Trachea (tissue), 1 donor: ENCODE measurements around a stretch of chr7.

GRCh38 chr7:98116959-98117500 is 10.4 kb downstream of the LMTK2 start:
- PRO-cap, result no peak

DNA sequence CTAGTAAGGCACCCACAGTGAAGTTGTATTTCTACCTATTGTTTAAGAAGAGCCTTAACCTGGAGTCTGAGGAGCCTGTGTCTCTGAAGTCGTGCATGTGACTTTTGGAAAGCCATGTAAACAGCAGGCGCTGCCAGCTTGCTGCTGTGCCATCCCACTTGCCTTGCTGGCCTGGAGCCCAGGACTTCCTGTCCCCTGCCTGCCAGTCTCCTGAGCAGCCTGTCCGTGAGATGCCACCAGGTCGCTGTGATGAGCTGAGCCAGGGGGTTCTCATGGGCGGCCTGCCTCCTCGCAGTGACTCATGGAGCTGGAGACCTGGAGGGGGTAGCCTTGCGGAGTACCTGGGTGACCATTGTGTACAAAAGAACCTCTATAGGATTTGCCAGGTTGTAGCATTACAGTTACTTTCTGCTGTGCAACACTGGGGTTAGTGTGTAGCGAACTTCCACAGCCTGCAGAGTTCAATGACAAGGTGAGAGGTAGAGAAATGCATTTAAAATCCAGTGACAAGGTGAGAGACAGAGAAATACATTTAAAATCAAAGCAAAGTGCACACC is 36.8 kb upstream of the BHLHA15 start:
- PRO-cap, result no peak

DNA sequence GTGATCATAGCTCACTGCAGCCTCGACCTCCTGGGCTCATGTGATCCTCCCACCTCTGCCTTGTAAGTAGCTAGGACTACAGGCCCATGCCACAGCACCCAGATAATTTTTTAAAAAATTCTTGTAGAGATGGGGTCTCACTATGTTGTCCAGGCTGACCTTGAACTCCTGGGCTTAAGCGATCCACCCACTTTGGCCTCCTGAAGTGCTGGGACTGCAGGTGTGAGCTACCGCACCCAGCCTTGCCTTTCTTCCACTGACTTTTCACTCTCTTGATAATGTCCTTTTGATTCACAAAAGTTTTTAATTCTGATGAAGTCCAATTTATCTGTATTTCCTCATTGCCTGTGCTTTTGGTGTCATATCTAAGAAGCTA is 17.3 kb downstream of the TECPR1 start:
- PRO-cap, result no peak

DNA sequence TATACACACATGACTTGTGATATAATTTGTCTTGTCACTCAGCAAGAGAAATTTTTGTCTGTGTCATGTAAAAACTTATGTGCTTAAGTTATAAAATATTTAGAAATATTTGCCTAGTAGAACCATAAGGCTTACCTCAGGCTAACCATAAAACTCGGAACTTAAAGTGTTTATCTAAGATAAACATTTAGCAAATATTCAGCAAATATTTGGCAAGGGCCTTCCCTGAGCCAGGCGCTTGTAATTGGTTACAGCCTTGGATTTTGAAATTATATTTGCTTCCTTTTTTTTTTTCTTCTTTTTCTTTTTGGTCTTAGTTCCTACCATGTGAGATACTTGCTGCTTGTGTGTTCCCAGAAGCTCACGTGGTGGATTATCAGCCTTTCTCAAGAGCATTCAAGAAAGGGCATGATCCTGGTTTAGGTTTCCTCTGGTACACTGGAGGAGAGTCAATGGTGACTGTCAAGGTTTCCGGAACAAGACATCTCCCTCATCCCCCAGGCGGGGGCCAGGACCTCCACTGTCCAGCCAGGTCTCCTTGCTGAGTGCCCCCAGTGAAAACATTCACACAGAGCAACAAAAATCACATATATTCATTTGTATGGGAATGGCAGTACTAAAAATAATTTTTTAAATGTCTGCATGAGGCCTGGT is 5.2 kb upstream of the BRI3 start:
- PRO-cap, result no peak

DNA sequence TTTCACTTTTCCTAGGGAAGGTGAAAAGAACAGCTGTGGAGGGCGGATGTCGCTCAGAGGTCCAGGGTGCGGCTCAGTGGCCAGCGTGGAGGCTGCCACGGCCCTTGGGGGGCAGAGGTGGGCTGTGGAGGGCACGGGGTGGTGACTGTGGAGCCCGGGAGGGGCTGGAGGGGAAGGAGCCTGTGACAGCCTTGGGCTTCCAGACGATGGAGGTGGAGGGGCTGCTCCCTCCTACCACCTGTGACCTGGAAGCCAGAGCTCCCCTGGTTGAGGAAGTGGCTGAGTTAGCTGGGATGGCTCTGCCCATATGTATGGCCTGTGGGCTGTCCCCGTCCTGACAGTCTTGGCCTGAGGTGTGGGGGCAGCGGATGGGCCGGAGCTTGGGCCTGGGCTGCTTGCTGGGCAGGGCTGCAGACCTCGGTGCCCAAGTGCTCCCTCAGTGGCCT is 3.7 kb downstream of the BRI3 start:
- PRO-cap, result no peak

DNA sequence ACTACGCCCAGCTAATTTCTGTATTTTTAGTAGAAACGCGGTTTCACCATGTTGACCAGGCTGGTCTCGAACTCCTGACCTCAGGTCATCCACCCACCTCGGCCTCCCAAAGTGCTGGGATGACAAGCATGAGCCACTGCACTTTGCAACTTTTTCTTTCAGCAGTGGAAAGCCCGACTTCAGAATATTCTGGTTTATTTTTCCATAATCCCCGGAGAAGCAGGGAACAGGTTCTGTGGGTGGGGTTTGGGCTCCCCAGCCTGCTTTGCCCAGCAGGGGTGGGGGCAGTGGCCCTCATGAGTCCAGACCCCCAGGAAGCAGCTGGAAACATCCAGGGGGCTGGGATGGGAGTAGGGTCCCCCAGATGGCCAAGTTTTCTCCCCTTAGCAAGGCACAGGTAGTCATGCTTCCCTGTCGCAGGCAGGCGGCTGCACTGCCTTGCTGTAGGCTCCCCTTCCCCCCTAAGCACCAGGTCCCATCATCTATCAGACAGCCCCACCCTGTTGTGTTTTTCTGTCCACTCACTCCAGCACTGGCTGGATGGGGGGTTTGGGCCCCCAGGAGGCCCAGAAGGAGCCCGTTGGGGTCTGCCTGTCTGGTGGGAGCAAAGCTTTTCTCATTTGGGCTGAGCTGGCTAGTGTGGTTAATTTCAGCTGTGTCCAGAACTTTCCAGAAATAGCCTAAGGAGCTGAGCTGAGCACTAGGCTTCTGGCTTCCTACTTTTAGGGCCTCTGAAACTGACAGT is 7.8 kb downstream of the BRI3 start:
- PRO-cap, result no peak

GRCh38 chr7:98305188-98305910 is 23.9 kb downstream of the BRI3 start:
- PRO-cap, result no peak

GRCh38 chr7:98398509-98399564 is 2.1 kb downstream of the BAIAP2L1 start:
- PRO-cap, result unidirectional peak, plus-strand start at chr7:98398879

DNA sequence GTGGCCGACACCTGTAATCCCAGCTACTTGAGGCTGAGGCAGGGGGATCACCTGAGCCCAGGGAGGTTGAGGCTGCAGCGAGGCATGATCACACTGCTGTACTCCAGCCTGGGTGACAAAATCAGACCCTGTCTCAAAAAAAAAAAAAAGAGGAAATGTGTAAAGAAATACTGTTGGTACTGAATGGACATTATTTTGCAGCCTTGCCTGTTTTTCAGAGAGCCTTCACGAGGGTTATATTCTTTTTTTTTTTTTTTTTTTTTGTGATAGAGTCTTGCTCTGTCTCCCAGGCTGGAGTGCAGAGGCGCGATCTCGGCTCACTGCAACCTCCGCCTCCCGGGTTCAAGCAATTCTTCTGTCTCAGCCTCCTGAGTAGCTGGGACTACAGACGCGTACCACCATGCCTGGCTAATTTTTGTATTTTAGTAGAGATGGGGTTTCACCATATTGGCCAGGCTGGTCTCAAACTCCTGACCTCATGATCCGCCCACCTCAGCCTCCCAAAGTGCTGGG is 39.7 kb downstream of the TRRAP start:
- PRO-cap, result no peak

DNA sequence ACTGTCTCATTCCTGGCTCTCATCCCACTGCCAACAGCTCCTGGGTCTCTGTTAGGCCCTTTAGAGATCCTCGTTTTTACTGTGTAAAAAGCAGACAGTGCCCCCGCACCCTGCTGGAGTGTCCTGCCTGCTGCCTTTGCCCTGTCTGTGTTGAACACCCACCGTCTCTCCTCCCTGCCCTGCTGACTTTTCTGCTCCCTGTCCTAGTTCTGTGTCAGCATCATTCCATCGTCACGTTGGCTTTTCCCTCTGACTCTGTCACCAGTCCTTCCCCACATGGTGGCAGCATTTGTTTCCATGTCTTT is 44.0 kb downstream of the TRRAP start:
- PRO-cap, result no peak

GRCh38 chr7:99035280-99036510 is 108.2 kb downstream of the SMURF1 start:
- PRO-cap, result no peak

DNA sequence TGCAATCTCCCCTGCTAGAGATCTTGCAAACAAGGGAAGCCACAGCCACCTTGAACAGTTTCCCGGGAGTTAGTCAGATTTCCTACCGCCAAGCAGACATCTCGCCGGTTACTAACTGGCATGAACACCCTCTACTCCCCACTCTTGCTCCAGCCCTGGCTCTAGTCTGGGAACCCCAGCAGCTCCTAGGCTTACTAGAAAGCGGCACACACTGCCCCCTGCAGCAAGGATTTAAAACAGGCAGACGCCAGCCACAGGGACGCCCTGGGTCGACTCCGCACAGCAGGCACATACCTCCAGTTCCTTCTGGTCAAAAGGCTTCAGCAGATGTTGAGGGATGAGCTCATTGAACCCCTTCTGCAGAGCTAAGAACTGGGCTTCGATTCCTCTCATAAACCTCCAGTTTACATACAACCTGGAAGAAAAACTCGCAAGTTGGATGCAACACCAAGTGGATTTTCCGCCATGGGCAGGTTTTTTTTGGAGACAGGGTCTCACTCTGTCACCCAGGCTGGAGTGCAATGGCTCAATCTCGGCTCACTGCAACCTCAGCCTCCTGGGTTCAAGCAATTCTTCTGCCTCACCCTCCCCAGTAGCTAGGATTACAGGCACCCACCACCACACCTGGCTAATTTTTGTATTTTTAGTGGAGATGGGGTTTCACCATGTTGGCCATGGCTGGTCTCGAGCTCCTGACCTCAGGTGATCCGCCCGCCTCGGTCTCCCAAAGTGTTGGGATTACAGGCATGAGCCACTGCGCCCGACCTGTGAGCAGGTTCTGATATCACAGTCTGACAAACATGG is 106.9 kb downstream of the SMURF1 start:
- PRO-cap, result no peak

GRCh38 chr7:99043014-99043482 is 100.9 kb downstream of the SMURF1 start:
- PRO-cap, result no peak

GRCh38 chr7:99049443-99050066 is 94.4 kb downstream of the SMURF1 start:
- PRO-cap, result no peak

GRCh38 chr7:99050960-99051889 is 92.7 kb downstream of the SMURF1 start:
- PRO-cap, result no peak

DNA sequence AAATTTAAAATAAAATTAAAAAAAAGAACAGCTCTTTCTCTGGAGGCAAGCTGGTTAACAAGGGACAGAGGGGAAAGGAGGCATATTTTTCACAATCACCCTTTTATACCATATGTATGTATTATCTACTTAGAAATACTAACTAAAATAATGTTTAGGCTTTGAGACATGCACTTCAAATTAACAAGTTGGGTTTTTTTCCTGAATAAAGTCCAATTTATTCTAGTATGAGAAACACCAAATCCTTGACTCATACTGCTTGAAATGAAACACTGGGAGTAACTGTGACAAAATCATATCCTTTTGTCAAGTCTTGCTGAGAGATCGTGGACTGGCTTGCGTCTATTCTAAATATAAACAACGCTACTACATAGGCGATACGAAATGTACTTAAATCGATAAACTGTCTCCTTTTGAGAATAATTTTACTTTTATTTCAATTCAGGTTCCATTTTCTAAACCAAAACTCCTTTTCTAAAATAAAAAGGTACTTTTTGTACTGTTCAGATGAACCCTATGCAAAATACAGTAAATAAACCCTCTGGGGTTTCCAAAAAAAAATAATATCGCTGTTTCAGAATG is 16.3 kb downstream of the SMURF1 start:
- PRO-cap, result no peak

GRCh38 chr7:99128138-99128608 is 15.7 kb downstream of the SMURF1 start:
- PRO-cap, result no peak

- PRO-cap, result no peak
Measured at GRCh38 chr7:99314300-99314847, 11.3 kb upstream of the ARPC1A start.

DNA sequence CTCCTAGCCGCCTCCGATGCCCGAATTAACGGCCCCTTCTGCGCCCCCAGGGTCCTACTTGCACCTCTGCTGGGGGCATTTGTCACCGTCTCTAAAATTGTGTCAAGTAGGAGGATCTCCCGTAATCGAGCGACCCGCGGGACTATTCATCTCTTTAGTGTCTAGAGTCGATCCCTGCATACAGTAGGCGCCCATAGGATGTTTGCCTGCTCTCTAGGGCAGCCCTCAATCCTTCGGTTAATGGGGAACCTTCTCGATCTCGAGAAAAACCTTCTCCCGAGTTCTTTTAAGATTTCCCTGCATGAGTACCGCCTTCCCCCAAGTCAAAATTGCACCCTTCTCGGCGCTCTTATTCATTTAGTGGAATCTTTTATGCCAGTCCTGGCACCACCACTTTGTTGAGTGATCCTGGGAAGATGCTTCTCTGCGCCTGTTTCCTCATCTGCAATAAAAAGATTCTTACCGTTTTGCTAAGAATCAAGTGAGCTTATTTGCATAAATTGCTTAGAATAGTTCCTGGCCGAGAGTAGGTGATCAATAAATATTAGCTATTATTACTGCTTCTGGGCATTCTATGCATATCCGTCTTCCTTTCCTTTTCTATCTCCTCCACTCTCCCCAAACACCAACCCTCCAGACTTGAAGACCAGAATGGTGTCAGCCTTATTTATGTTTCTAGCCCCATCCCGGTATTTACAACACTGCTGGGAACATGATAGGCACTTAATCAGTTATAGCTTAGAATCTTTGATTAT is 693 bp downstream of the ARPC1A start:
- PRO-cap, result no peak

- PRO-cap, result no peak
Measured at GRCh38 chr7:99449176-99449858, 10.6 kb downstream of the CPSF4 start.